Thoracic aorta (tissue), 1 donor: ENCODE results near the genes ZNF76 and PPARD.

- RAMPAGE, long total RNA, result no peak
Measured at GRCh38 chr6:35042015-35042454, 99.1 kb downstream of the TCP11 start.

DNA sequence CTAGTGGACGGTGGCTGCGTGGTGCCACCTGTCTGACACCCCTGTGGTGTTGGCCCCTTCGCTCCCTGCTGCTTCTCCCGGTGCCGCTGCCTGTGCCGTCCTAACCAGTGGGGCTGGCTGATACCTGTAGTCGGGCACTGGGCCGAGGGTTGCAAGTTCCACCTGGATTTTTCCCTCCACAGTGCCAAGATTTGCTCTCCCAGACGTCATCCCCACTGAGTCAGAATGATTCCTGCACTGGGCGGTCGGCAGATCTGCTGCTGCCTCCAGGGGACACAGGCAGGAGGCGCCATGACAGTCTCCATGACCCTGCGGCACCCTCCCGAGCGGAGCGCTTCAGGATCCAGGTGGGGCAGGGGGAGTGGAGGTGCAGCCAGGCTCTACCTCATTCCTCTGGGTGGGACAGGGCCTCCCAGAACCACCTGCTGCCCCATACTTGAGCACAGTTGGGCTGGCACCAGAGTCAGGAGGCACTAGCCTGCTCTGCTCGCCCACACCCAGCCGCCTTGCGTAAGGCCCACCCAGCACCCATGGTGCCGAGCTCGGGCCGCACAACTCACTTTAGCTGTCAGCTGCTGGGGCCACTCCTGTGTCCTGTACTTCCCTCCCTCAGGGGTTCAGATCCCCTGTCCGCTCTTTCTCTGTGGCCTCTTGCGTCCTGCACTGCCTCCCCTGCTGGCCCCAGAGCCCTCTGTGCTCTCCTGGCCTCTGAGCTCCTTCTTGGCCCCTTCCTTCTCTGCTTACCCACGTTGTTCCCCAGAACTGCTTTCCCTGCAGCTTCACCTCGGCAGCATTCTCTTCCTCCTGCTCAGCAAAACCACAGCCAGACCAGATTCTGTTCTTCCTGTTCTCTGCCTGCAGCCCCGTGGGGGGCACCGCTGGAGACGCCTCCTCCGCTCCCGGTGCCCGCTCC is 60.1 kb downstream of the TCP11 start:
- RAMPAGE, long total RNA, result no peak

DNA sequence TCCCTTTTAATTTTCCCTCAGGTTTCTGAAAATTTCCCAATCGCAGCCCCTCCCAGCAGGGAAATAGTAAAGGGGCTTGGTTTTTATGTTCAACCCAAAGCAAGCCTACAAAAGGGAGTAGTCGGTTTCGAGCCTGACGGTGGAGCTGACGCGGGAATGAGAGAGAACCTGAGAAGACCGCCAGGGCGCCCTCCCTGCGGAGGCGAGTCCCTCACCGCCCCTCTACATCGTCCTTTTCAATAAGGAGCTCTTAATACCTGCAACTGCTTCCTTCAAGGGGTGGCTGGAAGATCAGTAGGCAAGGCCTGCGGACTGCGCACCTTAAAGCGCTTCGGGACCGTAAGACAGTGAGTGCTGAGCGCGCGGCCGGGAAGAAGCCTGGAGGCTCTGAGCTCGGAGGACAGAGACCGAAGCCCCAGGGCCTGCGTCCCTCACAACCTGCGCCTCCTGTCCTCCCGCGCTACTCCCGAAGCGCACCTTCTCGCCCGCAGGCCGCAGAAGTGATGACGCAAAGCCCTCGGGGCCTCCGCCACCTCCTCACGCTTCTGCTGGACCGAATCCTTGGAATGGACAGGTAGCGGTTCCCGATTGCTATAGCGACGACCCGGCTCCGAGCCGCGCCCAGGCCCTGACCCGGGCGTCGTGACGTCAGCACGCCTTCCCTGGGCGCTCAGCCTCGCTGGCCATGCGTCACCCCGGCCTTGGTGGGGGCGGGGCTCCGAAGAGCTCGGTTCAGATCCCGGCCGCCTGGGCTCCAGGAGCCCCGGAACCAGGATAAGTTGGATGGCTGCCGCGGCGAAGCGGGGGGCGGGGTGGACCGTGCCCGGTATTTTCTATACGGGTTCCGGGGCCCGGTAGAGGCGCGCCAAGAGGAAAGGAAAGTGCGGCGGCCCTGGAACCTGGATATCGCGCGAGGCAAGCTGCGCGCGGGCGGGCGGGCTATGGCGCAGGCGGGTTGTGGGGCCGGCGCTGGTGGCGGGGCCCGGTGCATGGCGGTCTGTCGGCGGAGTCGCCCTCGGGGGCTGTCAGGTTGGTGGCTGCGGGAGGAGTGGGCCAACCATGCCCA is at the start of gene ZNF76:
TSS of gene ZNF76 (plus strand) at position 923 of the 1,066 bp plus-strand sequence.
- RAMPAGE, long total RNA, result start-site peak on the minus strand centred at position 614 of the sequence, 43 bp wide, 30 reads; start-site peak on the plus strand centred at position 734 of the sequence, 123 bp wide, 33 reads; start-site peak on the plus strand centred at position 946 of the sequence, 66 bp wide, 30 reads

GRCh38 chr6:35342115-35342885 is at the start of gene PPARD:
TSS of gene PPARD (plus strand) at chr6:35342558.
- RAMPAGE, long total RNA, result no peak

DNA sequence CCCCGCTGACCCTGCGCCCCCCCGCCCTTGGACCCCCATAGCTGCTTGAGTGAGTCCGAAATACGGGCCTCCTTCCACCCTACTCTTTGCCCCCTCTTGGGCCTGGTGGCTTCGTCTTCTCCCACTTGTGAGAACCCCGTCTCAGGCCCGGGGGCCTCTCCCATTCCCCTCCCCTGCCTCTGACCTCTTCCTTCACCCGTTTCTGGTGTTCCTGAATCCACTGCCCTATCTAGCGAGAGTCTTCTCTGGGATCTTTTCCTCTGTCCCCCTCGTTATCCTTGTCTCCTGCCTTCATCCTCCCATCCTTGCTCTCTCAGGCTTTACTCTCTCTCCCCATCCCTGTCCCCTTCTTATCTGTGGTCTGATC is 511 bp downstream of the PPARD start:
- RAMPAGE, long total RNA, result no peak

- RAMPAGE, long total RNA, result no peak
Measured at GRCh38 chr6:35400830-35401389, 51.2 kb upstream of the FANCE start.

DNA sequence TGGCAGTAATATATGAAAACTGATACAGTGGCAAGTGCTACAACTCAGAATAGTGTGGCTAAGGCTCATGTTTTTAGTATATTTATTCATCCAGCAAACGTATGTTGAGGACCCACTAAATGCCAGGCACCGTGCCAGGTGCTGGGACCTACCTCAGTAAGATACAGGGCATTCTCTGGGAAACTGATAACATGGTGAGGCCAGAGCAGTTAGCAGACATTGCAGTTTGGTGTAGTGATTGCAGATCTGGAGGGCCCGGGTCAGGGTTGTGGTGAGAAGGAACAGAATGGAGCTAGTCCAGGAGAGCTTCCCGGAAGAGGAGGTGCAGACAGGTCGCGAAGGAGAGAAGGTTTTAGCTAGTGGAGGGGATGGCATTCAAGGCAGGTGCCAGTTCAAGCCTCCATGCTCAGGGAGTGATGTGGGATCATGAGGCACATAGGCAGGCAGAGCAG is 48.6 kb upstream of the FANCE start:
- RAMPAGE, long total RNA, result no peak

- RAMPAGE, long total RNA, result no peak
Measured at GRCh38 chr6:35417918-35418735, 34.0 kb upstream of the FANCE start.

GRCh38 chr6:35484483-35485369 is 12.2 kb downstream of the TEAD3 start:
- RAMPAGE, long total RNA, result no peak

DNA sequence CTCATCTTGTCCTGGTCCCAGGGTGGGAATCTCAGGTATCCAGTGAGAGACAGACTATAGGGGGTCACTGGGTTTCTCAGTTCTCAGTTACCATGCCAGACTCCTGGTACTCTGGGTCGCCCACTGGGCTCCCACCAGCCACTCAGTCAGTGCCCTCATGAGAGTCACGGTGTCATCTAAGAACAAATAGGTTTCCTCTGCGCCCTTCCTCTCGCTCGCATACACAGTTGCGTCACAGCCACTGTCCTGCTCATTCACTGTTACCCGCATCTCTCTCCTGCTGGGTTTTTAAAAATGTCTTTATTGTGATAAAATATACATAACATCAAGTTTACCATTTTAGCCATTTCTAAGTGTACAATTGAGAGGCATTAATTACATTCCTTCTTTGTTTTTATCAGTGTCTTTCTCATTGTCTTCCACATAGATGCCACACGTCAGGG is 4.0 kb downstream of the TEAD3 start:
- RAMPAGE, long total RNA, result no peak

- RAMPAGE, long total RNA, result no peak
Measured at GRCh38 chr6:35495897-35496171, 1.0 kb downstream of the TEAD3 start.

- RAMPAGE, long total RNA, result no peak
Measured at GRCh38 chr6:35497704-35498768, 1.2 kb upstream of the TEAD3 start.

DNA sequence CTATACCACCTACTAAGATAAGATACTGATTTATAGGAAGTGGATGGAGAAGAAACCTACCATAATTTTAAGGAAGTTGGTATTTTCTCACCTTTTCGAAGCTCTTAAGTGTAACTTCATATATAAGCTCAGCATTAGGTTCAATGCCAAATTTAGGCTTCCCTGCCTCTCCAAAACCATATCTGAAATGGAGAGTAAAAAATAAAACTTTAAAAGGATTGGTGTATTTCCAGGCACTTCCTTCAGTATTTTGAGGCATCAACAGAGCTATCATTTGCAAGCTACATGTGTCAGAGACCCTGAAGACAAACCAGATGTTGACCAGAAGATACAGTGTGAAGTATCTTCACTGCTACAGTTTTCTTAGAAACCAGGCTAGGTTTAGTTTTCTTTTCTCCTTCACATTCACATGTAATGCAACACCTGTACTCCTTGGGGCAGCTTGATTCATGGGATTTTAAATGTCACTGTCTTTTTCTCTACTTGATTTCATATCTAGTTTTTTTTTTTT is 78.4 kb upstream of the TULP1 start:
- RAMPAGE, long total RNA, result no peak

GRCh38 chr6:35654445-35655151 is 34.1 kb downstream of the FKBP5 start:
- RAMPAGE, long total RNA, result no peak

GRCh38 chr6:35725045-35725402 is 11.8 kb upstream of the ARMC12 start:
- RAMPAGE, long total RNA, result no peak

GRCh38 chr6:35726808-35727942 is 9.7 kb upstream of the ARMC12 start:
- RAMPAGE, long total RNA, result no peak

DNA sequence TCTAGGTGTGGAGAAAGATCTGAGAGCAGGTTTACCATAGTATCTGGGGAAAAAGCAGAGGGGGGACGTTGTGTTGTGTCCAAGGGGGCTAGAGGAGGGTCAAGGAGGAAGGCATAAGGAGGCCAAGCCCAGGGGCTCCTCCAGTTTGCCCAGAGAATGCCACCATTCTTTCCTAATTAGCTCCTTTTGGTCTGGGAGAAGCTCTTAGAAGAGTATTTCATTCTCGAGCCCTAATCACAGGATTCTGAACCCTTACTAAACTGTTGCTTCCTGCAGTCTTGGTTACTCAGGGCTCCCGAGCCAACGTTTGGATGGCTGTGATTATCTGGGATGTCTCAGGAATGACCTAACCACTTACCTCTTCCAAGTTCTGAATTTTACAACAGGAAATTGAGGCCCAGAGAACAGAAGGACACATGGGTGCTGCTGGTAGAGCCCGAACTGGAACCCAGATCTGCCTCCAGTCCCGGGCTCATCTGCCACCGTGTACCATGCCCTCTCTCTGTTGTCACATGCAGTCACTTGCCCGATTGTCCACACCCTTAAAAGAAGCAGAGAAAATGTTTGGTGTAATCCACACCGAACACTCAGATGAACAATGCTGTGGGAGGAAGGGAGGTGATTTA is 22.2 kb upstream of the PNPLA1 start:
- RAMPAGE, long total RNA, result no peak

- RAMPAGE, long total RNA, result no peak
Measured at GRCh38 chr6:36333797-36334272, 2.9 kb downstream of the BNIP5 start.

DNA sequence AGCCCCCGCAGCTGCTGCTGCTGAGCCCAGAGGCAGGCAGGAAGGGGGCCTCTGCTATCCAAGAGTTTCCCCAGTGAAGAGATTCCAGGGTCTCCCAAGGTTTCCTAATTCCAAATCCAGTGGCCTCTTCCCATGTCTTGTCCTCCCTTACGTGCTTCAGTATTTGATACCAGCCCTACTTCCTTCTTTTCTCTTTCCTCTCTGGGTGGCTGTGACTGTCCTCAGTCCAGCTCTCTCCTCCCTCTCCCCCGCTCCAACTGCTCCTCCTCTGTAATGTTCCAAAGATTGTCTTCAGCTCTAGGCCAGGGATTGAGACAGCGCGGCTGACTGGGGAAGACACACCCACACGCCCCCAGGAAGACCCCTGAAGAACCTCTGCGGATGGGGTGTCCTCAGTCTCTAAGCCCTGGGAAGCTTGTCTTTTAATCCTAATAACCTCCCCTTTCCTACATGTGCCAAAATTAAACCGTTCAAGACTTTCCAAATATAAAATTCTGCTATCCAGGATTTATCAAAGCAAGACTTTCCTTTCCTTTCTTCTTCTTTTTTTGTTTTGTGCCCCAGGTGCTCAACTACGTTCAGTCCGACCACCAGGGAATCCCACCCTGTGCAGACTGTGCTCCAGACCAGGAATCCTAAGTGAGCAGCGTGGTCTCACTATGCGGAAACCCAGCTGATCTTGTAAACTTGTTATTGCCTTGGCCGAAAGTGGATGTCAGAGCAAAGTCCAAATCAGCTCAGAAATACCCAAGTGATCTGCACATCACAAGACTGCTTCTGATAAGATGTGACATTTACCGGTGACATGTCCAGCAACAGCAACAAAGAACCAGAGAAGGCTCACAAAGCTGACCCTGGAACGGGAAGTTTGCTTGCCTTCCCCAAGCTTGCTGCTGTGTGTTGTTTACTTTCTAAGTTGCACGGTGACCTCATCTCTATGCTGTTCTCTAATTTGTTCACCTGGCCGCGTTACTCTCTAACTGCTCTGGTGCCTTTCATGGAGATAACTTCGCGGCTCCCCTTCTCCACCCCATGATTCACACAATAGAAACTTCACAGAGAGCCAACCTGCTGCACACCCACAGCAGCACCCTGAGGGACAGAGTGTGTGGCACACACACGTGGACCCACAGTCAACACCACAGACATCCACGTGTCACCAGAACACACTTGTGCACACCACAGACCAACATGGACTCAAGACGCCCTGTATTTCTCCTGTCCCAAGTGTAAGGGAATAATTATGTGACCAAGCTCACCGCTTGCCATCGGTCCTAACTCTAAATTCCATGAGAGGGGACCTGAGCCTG is 2.0 kb downstream of the BNIP5 start:
- RAMPAGE, long total RNA, result no peak

GRCh38 chr6:36510583-36511079 is 36.6 kb downstream of the STK38 start:
- RAMPAGE, long total RNA, result no peak